Neural crest cell (in vitro differentiated cells): Measurements from ENCODE around the gene ANKRD20A1.

DNA sequence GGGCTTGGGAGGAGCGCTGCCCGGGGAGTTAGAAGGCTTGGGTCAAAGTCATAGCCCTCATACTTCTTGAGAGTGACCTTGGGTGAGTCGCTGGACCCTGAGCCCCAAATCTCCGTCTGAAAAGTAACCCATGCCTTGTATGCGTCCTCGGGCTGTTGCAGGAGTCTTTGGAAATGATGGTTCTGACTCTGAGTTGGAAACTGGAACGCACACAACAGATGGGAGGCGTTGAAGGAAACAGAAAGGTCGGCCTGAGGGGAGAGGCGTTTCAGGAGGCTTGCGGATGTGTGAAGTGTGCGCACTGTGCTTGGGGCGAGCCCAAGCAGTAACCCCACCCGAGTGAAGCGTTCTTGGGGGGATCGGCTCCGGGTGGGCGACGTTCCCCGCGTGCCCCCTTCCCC, 721 bp upstream of the SLC25A51 start:
- PRO-cap, result no peak

DNA sequence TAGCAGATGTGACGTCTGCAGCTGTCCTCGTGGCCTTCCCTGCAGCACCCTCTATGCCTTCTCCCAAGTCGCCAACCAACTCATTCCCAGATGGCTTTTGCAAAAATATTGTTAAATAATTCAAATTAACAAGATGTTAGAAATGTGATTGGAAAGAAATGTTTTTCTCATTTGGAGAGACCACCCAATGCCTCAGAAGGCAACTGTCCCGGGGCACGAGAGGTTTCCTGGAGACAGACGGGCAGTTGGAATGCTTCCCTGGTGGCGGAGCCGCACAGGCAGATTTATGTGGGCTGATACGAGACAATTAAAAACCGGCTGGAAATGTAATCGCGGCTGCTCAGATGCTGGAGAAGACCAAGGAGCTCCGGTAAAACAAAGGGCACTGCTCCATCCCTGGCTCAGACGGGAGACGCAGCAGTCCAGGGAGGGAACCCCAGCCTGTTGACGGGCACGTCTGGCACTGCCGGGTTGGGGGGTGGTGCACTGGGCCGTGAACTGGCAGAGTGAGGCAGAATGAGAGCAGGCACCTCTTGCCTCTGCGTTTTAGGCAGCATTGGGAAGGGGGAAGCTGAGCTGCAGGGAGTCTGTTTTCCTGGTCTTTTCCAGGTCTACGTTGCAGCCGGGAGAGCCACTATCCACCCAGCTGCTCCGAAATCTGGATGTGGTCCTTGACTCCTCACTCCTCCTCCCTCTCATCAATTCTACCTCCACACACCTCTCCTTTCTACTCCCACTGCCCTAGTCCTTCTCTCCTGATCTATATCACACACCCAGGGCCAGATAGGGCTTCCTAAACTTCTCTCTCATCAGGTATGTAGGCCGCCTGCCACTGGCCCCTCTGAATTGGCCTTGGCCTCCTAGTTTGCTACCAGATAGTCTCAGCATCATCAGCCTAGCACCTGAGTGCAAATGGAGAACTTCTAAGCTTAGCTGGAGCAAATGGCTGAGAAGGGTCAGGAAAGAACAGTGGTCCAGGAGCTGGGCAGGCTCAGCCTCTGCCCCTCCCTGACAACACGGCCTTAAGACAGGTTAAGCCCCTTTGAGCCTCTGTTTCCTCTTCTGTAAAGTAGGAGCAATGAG, 34.8 kb upstream of the SLC25A51 start:
- PRO-cap, result no peak

- PRO-cap, result no peak
These were observed 5.3 kb upstream of the SHB start for GRCh38 chr9:38074229-38074769.

- PRO-cap, result no peak
These were observed 157.8 kb upstream of the SHB start for GRCh38 chr9:38226595-38227499.

GRCh38 chr9:38621839-38622916, 1.8 kb upstream of the ANKRD18A start:
- PRO-cap, result no peak

DNA sequence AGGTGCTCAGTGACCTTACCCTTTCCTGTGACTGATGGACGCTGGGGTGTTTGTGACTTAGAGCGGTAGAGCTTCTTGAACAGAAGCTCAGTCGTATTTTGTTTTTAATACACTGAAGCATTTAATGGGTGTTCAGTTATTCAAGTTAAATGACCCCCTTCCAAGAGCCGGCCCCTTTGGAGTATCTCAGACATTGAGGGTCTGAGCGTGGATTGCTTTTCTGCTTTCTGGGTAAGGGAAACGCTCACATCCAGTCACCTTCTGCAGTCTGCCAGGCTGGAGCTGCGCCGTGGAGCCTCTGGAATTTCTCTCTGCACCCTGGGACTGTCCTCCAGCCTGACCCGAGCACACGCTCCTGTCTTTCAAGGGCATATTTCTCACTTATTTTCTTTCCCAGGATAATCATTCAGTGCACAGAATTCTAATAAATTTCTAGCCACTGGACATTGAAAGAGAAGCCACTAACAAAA, 13.5 kb downstream of the FAM240B start:
- PRO-cap, result no peak

GRCh38 chr9:39791204-39791678, 435.8 kb downstream of the SPATA31A1 start:
- PRO-cap, result unidirectional peak, minus-strand start at chr9:39791526

DNA sequence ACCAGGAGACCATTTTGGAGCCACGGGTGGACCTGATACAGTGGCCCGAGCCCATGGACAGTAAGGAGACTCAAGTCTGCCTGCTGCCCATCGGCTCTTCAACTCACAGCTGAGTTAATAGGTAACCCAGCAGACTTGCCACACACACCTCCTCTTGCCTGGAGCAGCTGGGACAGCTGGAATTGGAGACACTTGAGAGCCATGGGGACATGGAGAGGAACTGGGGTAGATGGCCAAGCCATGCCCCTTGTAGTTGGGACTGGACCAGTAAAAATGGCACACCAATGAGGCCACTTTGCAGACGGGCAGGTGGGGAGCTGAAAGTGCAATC, 936.2 kb downstream of the SPATA31A6 start:
- PRO-cap, result no peak

GRCh38 chr9:43126886-43127797, 943.7 kb downstream of the SPATA31A6 start:
- PRO-cap, result no peak

GRCh38 chr9:62800958-62801607, 1611.2 kb downstream of the SPATA31A7 start:
- PRO-cap, result no peak

GRCh38 chr9:62864456-62865157, 1674.8 kb downstream of the SPATA31A7 start:
- PRO-cap, result no peak

DNA sequence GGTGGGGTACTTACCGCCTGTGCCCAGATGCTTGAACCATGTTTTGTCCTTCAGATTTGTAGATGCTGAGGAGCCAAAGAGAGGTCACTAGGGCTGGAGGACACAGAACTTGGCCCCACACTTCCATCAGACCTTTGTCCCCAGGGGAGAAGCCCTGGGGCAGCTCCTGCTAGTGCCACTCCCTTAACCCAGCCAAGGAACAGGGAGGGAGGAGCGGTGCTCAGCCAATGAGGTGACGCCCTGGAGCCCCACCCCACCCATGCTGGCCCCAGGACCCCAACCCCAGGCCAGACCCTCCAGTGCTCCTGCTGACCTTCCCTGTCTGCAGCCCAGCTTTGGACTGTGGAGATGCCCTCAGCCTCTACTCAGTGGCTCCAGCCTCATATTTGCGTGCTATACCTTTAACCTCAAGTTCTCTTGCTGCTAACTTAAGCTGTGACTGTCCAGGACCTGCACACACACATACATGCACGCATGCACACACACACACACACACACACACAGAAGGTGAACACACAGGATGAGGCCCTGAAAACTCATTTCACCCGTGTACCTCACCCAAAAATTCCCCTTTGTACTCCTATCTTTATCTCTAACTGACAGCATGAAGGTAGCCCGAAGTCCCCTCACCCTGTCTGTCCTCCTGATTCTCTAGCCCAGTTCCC, 1951.8 kb downstream of the FOXD4L5 start:
- PRO-cap, result no peak

DNA sequence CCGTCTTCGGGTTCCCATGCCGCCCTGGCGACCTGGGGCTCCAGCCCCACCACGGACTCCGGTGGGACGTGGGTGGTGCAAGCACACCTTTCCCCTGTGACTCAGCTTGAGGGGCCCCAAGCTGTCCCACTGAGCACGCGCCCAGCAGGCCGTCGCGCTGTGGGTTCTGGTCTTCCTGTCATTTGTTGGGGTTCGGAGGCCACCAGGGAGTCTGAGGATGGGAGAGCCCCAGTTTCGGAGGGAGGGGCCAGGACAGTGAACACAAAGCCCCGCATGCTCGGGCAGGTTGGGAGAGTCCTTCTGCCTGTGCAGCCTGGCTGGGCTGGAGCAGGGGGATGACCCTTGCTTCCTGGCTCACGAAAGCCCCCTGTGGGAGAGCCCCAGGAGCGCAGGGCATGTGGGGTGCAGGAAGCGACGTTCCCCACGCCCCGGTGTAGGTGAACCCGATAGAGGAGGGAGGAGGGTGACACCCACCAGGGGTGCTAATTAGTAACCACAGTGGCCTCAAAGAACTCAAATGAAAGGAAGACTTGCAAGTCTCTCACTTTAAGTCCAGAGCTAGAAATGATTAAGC, 1466.9 kb downstream of the FOXD4L5 start:
- PRO-cap, result no peak

DNA sequence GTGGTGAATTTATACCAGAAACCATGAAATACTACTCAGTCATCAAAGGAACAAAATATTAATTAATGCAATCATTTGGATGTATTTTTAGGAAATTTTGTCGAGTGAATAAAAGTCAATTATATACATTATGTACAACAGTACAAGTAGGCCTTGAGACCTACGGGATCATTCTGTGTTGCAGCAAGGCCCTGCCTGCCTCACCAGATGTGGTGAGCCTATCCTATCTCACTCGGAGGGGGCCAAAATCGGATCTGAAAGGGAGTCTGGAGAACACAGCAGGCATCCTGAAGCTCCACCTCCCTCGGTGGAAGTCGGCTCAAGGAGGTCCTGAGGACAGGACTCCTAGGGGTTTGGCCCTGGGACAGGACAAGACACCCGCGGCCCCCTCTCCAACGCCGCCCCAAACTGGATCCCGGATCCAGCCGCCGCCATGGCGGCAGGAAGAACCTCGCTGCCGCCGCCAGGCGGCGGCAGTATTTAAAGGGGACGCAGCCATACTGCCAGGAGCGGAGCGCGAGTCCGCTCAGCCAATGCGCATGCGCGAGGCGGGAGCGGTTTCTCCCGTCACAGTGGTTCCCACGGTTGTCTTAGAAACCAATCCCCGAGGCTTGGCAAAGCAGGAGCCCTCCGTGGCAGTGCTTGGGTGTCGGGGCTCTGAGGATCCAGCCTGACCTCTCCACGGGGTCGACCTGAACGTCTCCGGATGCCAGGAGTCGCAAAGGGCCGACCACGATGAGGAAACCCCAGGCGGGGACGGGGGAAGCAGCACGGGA, 97.8 kb upstream of the FOXD4L5 start:
- PRO-cap, result unidirectional peak, plus-strand start at position 277 of the sequence

GRCh38 chr9:65386622-65387257, 101.7 kb upstream of the FOXD4L5 start:
- PRO-cap, result unidirectional peak, minus-strand start at chr9:65386898; unidirectional peak, minus-strand start at chr9:65386965

DNA sequence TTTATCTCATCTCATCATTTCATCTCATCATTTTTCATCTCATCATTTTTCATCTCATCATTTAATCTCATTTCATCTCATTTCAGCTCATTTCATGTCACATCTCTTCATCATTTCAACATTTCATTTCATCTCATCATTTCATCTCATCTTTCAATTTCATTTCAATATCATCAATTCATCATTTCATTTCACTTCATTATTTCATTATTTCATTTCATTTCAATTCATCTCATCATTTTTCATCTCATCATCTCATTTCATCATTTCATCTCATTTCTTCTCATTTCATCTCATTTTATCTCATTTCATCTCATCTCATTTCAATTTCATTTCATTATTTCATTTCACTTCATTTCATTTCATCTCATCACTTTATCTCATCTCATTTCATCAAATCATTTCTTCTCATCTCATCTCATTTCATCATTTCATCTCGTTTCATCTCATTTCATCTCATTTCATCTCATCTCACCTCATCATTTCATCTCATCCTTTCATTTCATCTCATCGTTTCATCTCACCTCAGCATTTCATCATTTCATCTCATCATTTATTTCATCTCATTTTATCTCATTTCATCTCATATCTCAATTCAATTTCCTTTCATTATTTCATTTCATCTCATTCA, 74.4 kb downstream of the FOXD4L4 start:
- PRO-cap, result no peak

DNA sequence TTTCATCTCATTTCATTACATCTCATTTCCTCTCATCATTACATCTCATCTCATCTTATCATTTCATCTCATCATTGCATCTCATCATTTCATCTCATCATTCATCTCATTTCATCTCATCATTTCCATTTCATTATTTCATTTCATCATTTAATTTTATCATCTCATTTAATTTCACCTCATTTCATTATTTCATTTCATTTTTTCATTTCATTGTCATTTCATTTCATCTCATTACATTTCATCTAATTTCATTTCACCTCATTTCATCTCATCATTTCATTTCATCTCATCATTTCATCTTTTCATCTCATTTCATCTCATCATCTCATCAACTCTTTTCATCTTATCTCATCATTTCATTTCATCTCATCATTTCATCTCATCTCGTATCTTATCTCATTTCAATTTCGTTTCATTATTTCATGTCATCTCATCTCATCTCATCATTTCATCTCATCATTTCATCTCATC, 75.0 kb downstream of the FOXD4L4 start:
- PRO-cap, result no peak

DNA sequence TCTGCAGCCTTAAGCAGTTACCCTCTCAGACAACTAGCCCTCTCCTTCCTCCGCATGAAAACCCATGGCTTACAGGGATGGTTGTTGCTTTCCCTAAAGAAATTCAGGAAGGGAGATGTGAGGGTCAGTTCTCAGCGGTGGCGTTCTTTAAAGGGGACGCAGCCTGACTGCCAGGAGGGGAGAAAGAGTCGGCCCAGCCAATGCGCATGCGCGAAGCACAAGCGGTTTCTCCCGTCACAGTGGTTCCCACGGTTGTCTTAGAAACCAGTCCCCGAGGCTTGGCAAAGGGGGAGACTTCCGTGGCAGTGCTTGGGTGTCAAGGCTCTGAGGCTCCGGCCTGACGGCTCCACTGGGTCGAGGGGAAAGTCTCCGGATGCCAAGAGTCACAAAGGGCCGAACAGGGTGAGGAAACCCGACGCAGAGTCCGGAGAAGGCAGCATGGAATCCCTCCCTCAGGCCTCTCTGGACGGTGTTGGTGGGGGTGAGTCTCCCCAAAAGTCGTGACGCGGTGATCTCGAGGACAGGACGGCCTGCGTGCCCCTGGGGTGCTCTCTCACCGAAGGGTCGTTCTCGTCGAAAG, 140.8 kb upstream of the ANKRD20A1 start:
- PRO-cap, result no peak

DNA sequence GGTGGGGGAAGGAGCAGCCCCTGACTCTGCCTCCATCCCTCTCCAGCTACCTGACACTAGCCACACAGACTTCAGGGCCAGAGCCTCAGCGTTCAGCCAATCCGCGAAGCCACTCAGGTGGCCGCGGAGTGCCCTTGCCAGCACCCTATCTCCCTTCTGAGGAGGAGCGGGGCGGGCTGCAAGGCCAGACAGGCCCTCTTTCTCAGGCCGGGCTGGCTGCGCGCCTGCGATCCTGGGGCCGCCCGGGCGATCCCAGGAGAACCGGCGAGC, at the start of gene ANKRD20A1:
TSS of gene ANKRD20A1 (plus strand) at position 196 of the 270 bp plus-strand sequence.
- PRO-cap, result no peak

DNA sequence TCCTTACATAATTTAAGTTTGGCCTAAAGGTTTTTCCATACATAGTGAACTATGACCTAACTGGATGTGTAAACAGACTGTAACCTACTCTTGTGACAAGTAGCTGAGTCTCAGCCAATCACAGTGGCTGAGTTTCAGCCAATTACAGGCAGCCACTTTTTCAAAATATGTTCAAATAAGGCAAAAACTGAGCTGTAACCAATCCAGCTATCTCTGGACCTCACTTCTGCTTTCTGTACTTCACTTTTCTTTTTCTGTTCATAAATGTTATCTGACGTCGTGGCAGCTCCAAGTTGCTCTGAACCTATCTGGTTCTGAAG, 34.6 kb downstream of the TMEM252 start:
- PRO-cap, result no peak